Penis (tissue), 1 donor: ENCODE measurements around the genes MIEF2 and MAPK7.

DNA sequence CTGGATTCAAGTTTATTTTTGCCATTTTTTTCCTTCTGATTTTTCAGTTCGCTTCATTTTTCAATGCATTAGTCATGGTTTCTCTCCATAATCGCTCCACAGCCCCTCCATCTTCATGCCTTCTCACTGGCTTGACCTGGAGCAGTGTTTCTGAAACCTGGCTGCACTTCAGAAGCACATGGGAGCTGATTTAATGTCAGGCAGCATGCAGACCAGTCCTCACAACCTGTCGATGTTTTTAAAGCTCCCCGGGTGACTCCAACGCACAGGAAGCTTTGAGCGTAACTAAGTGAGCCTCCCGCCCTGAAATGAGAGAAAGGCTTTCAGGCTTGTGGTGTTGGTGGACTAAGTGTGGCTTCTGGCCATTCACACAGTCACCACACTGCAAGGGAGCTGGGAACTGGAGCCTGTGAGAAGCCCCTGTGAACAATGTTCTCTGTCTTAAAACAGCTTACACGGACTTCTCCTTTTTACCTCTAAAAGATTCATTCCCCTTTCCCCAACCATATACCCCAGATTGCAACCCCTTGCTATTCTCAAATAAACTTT is 16.8 kb upstream of the DRG2 start:
- PRO-cap: no peak

GRCh38 chr17:18178444-18178793 is 5.2 kb upstream of the ALKBH5 start:
- PRO-cap: no peak

DNA sequence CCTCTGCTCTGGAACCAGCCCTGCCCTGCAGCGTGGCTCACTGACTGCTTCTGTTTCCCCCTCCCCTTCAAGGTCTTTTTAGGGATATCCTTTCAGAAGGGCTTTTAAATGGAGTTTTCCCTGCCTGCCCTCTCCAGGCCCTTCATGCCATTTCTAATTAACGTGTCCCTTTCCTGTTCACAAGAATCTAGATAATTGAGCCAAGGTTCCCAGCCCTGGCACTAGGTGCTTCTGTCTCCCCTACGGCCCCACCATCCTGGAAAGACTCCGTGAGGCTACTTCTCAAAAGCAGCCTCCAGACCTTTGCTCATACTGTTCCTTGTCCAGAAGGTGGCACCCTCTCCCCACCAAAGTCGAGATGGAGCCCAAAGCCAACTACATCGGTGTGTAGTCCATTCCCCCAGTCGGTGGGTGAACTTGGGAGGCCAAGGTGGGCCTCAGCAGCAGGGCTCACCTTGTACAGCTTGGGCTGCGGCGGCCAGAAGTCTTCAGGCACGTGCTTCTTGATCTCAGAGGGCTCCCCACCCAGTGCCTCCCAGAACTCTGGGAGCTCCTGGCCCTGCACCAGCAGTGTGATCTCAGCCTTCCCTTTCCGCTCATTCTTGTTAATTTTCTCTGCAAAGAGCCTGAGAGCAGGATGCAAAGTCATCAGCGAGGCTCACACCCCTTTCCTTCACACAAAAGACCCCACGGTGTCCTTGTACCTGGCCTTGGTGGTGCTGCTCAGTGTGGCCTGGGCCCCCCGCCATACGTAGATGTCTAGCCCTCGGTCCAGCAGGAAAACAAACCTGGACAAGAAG is 10.2 kb downstream of the FLII start:
- PRO-cap: no peak

GRCh38 chr17:18257013-18257827 is 1.3 kb downstream of the FLII start:
- PRO-cap: no peak

GRCh38 chr17:18260165-18261205 is at the start of gene MIEF2:
TSS of gene MIEF2 (plus strand) at chr17:18260662.
- PRO-cap: bidirectional peak, plus-strand start at chr17:18260662, minus-strand start at chr17:18260415

- PRO-cap: unidirectional peak, minus-strand start at chr17:18261302
Measured at GRCh38 chr17:18261206-18261621, 752 bp downstream of the MIEF2 start.

DNA sequence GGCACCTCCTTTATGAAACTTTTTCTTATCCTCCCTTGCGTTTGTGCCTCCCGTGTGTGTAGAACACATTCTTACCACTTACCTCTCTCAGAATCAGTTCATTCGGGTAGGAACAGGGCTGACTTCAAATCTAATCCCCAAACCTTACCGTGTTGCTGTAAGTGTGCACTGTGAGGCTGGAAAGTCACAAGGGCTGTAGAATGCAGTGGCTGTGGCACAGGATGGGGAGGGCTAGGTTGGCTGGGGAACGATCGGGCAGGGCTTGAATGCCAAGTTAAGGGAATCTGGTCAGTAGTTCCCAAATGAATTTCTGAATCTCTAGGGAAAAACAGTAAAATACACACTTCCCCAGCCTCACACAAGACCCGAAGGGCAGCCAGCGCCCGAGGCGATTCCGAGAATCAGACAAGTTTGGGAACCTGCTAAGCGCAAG is 839 bp downstream of the TOP3A start:
- PRO-cap: no peak

DNA sequence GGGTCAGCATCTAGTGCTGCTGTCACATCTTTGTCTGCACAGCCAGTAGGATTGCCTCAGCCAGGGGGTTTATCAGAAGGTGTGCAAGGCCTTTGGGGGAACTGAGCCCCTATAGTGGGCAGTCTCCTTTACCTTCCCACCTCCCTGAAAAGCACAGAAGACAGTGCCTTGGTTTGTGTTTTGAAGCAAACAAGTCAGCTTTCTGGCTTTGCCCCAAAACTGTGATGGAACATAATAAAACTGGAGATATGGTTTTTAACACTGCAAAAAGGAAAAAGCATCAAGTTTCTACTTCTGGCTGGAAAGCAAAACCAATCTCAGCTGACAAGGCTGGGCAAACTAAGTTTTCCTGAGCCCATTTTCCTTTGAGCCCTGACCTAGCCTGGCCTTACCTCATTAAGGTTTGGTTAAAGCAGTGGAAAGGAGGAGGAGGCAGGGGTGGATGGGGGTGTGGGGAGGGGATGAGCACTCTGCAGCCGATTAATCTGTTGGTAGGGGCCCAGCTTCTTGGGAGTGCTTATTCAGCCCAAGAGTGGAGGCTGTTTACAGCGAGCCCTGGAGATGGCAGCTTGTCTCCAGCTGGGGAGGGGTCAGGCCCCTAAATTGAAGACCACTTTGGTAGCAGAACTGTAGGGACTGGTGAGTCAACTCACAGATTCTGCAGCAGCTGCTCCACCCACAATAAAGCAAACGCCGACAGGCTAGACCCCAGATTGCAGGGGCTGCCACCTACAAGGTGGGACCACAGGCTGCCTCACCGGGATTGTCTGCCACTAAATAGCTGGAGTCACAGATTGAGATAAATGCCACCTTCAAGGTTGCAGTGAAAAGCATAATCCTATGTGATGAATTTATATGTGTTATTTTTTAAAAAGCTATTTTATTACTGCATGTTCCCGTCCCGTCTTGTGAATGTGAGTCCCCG is 12.0 kb downstream of the SMCR8 start:
- PRO-cap: no peak

GRCh38 chr17:18718659-18719264 is 25.1 kb upstream of the FBXW10 start:
- PRO-cap: no peak

- PRO-cap: no peak
Measured at GRCh38 chr17:18865271-18865877, 7.4 kb downstream of the PRPSAP2 start.

- PRO-cap: no peak
Measured at GRCh38 chr17:18867140-18867582, 9.2 kb downstream of the PRPSAP2 start.

DNA sequence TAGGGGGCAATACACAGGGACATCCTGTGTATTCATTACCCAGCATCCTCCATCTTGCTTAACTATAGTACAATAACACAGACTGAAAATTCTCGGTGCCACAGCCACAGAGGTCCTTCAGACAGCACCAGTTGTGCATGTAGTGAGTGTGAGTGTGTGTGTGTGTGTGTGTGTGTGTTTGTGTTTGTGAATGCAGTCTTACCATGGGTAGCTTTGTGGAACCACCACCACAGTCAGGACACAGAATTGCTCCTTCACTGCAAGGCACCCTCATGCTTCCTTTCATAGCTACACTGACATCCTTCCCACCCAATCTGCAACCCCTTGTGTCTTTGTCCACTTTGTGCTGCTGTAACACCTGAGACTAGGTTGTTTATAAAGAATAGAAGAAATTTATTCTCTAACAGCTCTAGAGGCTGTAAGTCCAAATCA is 25.3 kb upstream of the SLC5A10 start:
- PRO-cap: no peak

DNA sequence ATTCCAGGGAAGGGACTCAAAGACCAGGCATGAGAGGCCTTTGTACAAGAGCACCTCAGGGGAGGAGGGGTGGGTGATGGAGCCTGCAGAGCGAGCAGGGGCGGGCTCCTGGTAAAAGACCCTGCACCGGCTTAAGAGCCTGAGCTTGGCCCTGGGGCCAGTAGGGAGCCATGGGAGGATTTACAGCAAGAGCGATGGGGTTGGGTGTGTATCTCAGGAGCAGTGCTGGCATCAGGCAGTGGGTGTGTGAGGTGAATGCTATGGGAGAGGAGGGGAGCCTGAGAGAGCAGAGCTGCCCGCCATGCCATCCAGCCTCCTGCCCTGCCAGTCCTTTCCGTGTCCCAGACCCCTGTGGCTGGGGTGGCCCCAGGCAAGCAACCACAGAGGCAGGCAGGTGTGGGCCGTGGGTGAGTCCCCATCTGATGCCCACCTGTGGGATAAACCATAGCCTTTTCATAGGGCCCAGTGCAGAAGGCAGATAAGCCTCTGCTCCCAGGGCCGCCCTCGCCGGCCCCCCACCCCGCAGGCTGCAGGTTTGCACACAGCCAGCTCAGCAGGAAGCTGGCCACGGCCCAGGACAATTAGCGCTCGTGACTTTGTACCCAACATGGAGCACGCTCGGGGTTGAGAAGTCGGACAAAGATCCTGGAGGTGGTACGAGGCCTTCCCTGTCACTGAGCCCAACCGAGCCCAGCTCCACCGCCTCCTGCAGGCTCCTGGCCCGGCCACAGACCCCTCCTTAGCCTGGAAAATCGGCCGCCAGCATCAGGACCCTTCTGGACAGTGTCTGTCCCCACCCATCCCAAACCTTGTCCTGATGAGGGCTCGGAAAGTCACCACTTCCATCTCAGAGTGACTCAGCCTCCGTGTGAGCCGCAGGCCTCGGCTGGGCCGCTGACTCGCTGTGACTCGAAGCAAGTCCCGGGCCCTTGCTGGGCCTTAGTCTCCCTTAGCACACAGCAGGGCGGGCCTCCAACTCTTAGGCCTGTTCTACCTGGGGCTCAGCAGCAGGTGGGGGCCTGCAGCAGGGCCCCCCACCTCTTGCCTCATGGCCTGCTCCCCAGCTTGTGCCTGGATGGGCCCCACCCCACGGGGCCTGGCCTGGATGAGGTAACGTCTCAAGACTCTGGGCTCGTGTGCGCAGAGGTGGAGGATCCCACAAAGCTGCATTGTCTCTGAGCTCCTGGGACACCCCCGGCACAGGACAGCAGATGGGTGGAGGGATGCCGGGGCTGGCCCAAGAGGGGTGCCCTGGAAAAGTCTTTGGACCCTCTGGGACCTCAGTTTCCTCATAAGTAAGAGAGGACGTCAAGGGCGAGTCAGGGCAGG is 22.8 kb downstream of the FAM83G start:
- PRO-cap: no peak

GRCh38 chr17:19270756-19271581 is 33.8 kb downstream of the EPN2 start:
- PRO-cap: no peak

- PRO-cap: no peak
Measured at GRCh38 chr17:19344975-19345659, 17.4 kb downstream of the B9D1 start.

DNA sequence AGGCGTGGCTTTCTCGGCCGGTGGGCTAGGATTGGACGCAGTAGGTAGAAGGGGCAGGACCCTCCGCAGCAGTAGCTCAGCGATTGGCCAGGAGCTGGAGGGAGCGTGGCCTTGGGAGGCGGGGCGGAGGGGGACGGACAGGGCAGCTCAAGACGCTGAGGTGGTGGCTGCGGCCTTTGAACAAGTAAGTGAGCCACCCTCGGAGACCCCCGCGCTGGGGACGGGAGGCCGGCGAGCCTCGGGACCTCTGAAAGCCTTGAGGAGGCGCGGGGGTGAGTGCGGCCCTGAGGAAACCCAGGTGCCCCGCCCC is at the start of gene MAPK7:
TSS of gene MAPK7 (plus strand) at position 140 of the 310 bp plus-strand sequence.
- PRO-cap: bidirectional peak, plus-strand start at position 121 of the sequence, minus-strand start outside the sequence

DNA sequence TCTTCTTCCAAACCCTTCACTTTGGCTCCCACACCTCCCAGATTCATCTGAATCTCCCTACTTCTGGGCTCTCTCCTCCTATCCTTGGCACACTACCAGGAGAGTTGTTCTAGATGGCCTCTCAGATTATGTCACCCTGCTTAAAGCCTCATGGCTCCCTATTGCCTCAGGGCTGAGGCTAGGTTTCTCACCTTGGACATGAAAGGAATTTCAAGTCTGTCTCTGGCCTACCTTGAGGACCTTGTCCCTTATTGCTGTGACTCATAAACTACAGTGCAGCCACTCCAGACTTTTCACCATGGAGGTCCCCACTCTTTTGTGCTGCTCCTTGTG is 964 bp upstream of the MFAP4 start:
- PRO-cap: no peak

- PRO-cap: no peak
Measured at GRCh38 chr17:19457665-19458353, 46.8 kb downstream of the RNF112 start.

- PRO-cap: no peak
Measured at GRCh38 chr17:19508349-19508724, 25.3 kb upstream of the SLC47A1 start.

DNA sequence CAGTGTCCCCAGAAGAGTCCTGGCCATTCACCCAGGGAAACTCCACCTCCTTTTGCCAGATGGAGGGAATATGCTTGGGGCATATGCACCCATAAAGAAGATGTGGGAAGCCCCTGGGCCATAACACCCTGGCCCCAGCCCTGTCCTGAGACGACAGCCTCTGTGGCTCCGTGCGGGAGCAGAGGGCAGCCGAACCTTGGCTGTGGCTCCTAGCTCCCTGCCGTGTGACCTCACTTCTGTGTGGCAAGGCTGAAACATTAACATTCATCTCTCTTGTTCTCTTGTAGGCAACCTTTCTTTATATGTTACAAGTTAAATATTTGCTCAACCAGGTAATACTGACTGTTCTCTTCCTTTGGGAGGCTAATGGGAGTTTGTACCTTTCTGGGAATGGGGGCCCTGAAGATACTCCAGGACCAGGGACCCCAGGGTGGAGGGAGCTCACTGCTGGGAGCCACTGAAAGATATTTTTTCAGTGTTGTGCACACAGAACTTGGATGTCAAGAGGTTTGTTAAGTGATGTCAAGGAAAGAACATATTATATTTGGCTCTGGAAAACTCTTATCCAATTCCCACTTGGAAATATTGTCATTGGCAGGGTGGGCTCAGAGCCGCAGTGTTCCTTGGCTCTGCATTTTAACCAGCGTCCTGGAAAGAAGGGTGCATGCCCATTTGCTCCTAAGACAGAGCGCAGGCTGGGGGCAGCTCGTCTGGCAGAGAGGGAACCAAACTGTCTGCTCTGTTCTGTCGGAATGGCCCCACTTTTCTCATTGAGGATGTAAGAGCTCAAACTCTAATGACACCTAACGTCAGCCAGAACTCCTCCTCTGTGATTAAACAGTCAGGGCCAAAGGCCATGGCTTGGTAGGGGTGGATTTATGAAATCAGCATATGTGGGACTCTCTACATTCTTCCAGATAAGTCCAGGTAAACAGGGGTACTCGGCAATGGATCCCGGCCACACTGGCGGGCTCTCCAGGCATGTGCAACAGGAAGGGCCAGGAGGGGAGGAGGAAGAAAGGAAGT is 17.8 kb downstream of the SLC47A1 start:
- PRO-cap: no peak